Heart (tissue), 3 donors: ENCODE measurements around the genes CCDC200, CFAP97D1, MPP3 and NAGS.

DNA sequence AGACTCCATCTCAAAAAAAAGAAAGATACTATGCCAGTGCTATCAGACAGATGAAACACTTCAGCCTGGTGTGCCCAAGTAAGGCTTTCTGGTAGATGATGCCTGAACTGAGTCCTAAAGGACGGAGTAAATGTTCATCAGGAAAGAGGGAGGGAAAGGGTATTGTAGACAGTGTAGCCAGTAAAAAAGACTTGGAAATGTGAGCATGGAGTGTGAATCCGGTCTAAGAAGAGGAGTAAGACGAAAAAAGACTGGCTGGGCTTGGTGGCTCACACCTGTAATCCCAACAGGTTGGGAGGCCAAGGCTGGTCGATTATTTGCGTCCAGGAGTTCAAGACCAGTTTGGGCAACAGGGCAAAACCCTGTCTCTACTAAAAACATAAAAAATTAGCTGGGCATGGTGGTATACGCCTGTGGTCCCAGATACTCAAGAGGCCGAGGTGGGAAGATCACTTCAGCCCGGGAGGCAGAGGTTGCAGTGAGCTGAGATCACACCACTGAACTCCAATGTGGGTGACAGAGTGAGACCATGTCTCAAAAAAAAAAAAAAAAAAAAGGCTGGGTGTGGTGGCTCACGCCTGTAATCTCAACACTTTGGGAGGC lies 6.2 kb upstream of the TMEM106A start:
- RAMPAGE, long total RNA, 2 experiments, result no peak in any of the 2 experiments

DNA sequence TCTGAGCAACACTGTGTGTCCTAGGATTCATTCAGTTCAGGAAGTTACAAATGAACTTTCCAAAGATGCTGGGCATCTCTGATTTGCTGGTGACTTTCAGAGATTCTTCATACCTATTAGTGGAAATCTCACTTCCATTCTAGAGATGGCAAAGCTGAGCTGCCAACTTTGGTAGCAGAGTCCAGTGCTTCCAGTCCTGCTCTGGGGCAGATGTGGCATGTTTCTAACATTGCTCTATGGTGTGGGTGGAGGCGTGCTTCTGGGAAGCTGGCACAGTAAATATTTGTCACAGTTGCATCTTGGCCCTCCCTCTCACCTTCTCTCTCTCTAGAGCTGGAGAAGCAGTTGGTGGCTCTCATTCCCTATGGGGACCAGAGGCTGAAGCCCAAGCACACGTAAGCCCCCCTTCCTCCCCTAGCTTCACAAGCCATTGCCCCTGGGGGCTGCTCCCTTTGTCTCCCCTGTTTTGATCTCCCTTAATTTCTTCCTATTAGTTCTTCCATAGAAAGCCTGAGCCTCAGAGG lies 1.9 kb downstream of the TMEM106A start:
- RAMPAGE, long total RNA, 2 experiments, result no peak in any of the 2 experiments

GRCh38 chr17:43228557-43229005 lies at the start of gene CCDC200:
TSS of gene CCDC200 (minus strand) at chr17:43228623.
- RAMPAGE, long total RNA, 2 experiments, result no peak in any of the 2 experiments

- RAMPAGE, long total RNA, 2 experiments, result start-site peak on the minus strand in 2 of 2 experiments, at chr17:43361342-43361361 at its widest, 43 to 521 reads per replicate
Measured at GRCh38 chr17:43360734-43361536, 37.9 kb upstream of the ARL4D start.

- RAMPAGE, long total RNA, 2 experiments, result no peak in any of the 2 experiments
Measured at GRCh38 chr17:43384414-43385068, 14.3 kb upstream of the ARL4D start.

- RAMPAGE, long total RNA, 2 experiments, result no peak in any of the 2 experiments
Measured at GRCh38 chr17:43399846-43400800, 1.3 kb downstream of the ARL4D start.

GRCh38 chr17:43528274-43529101 lies 17.7 kb downstream of the ETV4 start:
- RAMPAGE, long total RNA, 2 experiments, result no peak in any of the 2 experiments

- RAMPAGE, long total RNA, 2 experiments, result no peak in any of the 2 experiments
Measured at GRCh38 chr17:43640233-43640778, 21.4 kb downstream of the MEOX1 start.

GRCh38 chr17:43669931-43670693 lies 8.4 kb upstream of the MEOX1 start:
- RAMPAGE, long total RNA, 2 experiments, result no peak in any of the 2 experiments

DNA sequence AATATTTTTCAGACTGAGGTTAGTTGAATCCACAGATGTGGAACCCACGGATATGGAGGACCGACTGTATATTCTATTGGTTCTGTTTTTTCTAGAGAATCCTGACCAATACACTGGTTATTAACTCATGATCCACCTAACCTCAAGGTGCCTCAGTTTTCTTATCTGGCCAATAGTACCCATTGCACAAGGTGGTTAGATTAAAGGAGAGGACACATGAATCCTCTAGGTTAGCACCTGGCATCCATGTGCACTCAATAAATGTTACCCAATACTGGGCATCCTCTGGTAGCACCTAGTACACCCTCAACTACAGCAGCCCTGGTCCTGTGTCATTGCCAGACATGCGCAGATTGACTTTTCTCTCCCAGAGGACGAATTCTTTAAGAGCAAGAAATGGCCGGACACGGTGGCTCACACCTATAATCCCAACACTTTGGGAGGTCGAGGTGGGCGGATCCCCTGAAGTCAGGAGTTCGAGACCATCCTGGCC lies 7.4 kb downstream of the DUSP3 start:
- RAMPAGE, long total RNA, 2 experiments, result no peak in any of the 2 experiments

- RAMPAGE, long total RNA, 2 experiments, result no peak in any of the 2 experiments
Measured at GRCh38 chr17:43774547-43775010, 4.2 kb downstream of the DUSP3 start.

DNA sequence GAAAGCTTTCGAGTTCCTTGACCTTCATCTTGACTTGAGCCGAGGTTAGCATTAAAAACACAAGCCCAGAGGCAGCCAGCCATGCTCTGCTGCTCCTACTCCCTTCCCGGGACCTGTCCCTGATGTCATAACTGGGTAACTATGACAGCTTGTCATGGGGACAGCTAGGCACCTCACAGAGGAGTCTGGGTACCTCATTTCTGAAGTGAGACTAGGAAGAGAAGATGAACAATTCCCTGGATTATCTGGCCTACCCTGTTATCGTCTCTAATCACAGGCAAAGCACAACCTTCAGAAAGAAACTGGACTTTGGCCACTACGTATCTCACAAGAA lies at the start of gene CFAP97D1:
Gene CFAP97D1 (plus strand): TSS at position 197 of the 334 bp plus-strand sequence.
- RAMPAGE, long total RNA, 2 experiments, result no peak in any of the 2 experiments

DNA sequence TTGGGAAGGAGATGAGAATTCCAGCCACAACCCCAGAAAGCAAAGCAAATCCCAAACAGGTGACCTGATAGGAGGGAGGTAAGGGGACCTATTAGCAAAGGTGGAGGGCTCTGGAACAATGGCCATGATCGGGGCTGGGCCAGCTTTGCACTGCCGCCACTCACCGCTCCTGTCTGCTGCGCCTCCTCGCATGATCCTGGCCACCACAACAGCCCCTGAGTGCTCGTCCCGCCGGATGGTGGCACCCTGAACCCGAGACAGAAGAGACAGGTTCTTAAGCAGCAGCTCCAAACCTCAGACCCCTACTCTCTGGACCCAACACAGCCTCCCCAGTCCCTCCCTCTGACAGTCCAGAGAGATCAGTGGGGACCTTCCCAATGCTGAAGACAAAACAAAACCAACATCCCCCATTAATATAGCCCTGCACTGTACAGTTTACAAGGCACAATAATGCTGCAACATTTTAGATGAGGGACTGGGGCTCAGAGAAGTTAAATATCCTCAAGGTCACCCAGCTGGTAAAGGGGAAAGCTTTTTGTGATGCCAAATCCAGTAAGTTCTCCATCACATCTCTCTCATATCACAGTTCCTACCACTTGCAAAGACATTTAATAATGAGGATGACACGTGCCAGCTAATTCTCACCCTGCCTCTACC lies 5.2 kb downstream of the MPP3 start:
- RAMPAGE, long total RNA, 2 experiments, result no peak in any of the 2 experiments

DNA sequence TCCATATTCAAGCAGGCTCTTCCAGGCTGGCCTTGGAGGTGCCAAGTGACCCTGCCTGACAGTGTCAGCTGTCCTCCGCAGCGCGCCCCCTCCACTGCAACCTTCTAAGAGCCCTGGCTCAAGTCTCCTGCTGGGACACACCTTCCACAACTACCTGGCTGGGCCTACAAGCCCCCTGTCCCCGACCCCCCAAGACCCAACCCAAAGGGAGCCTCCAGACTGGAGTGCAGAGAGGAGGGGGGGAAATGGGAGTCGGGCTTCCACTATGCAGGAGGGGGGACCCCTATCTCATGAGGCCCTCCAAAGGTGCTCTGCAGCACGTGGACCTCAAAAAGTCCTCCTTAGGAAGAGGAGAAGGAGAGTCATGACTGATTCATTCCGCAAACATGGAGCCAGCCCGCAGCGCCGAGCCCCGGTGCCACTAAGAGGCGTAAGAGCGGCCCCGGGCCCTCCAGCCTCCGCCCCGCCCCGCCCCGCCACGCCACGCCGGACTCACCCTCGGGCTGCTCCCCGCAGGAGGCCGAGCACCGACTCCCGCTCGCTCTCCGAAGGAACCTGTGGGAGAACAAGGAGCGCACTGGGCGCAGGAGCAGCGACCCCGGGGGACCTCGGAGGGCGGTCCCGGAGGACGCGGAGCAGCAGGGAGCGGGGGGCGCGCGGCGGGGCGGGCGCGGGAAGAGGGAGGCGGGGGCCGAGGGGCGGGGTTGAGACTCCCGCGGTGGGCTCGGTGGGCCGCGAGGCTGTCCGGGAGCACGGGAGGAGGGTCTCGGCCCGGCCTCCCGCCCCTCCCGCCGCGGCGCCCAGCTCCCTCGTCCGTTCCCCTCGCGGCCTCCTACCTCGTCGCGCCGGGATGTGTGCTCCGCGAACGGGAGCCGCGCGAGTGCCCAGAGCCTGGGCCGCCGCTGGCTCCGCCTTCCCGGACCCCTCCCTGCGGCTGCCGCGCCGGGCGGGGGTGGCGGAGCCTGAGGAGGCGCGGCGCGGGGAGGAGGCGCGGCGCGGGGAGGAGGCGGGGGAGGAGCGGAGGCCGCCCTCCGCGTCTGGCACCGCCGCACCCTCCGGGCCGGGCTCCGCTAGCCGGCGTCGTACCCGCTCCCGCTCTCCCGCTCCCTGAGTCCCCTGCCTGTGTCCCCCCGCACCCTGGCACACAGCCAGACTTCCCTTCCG lies at the start of gene MPP3:
Gene MPP3 (minus strand): TSS at position 882 of the 1,164 bp plus-strand sequence.
- RAMPAGE, long total RNA, 2 experiments, result start-site peak on the minus strand in 1 of 2 experiments, centred at positions 596 to 874 of the sequence, 35 to 332 reads per replicate

- RAMPAGE, long total RNA, 2 experiments, result no peak in any of the 2 experiments
Measured at GRCh38 chr17:43833429-43833792, 465 bp upstream of the MPP3 start.

DNA sequence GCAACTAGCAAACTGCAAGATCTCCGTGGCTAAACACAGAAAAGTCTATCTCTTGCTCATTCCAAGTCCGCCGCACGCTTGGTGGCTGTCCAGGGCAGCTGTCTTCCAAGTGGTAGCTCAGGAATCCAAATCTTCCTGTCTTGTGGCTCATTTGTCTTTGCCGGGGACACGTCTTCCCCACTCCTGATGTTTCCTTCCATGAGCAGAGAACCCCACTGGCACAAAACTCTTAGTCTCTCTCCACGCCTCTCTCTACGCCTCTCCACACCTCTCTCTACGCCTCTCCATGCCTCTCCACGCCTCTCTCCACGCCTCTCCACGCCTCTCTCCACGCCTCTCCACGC lies 4.9 kb upstream of the CD300LG start:
- RAMPAGE, long total RNA, 2 experiments, result no peak in any of the 2 experiments

- RAMPAGE, long total RNA, 2 experiments, result no peak in any of the 2 experiments
Measured at GRCh38 chr17:43910139-43910599, 2.8 kb upstream of the MPP2 start.

- RAMPAGE, long total RNA, 2 experiments, result no peak in any of the 2 experiments
Measured at GRCh38 chr17:43928014-43928213, 14.4 kb downstream of the PPY start.

DNA sequence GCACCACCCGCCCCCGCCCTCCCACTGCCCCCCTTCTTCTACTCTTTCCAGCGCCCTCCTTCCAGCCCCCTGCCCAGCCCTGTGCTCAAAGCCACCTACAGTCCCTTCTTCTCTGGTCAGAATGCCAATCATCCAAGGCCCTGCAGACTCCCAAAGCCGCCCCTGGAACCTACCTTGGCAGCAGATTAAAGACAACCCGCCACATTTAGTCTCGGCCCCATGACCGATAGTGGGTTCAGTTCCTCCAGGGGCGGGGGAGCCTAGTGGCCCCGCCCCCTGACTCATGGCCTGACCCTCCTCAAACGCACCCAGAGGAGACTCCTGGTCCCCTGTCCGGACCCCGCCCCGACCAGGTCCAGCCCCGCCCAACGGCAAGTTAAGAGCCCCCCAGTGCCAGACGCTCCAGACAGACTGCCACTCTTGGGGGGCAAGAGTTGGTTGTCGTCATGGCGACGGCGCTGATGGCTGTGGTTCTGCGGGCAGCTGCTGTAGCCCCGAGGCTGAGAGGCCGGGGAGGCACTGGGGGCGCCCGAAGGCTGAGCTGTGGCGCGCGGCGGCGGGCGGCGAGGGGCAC lies at the start of gene NAGS:
Gene NAGS (plus strand): TSS at position 405 of the 574 bp plus-strand sequence.
- RAMPAGE, long total RNA, 2 experiments, result no peak in any of the 2 experiments

GRCh38 chr17:44004792-44005550 lies 549 bp downstream of the NAGS start:
- RAMPAGE, long total RNA, 2 experiments, result no peak in any of the 2 experiments